ENCODE measurements around the gene TNRC6C.

DNA sequence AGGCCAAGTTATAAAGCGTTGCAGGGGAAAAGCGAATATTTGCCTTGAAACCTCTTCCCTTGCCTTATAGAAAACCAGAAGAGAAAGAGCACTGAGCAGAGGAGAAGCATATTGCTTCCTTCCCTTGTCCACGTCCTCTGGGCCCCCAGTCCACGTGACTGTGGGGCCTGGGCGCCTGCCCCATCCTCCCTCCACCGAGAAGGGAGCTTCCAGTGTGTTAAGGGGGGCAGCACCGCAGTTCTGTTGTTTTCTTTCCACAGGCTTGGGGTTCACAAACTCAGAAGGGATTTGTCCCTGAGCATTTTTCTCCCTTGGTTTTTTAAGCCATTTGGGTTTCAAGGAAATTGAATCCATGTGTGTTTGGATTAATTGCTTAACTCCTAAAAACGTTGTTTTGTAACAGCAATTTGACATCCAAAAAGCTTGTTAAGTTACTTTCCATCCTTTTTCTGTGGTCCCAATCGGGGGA is 329.7 kb downstream of the SEPTIN9 start:
- PRO-cap, 3 experiments = no peak in any of the 3 experiments
- RAMPAGE, long total RNA, 4 experiments = no peak in any of the 4 experiments
- RRBS = no CpG with 5 or more reads among the region's 9 CpGs

DNA sequence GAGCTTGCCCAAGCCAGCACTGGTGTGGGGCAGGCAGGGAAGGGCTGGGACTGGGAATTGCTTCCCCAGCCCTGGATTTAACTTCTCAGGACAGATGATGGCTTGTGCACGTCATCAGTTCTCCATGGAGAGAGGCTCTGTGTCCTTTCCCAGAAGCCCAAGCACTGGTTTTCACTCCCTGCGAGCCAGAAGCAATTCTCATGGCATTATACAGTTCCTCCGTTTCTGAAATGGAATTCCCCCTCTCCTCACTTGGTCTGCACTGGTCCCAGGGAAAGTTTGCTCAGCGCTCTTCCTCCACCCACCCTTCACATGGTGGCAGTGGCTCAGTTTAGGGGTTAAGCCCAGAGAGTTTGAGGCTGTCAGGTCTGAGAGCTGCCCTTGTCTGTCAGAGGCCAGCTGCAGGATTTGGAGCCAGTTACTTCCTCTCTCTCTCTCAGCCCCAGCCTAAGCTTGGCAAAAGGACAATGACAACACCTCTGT is 219.7 kb upstream of the TNRC6C start:
- PRO-cap, 3 experiments = peak in 1 of 3 experiments; most common minus-strand start position 52 of the sequence (in 1)
- RAMPAGE, long total RNA, 4 experiments = no peak in any of the 4 experiments
- RRBS = no CpG with 5 or more reads among the region's 4 CpGs

- PRO-cap, 3 experiments = no peak in any of the 3 experiments
- RAMPAGE, long total RNA, 4 experiments = no peak in any of the 4 experiments
- RRBS = no CpG with 5 or more reads among the region's 17 CpGs
Observed at GRCh38 chr17:77783811-77784538, 174.5 kb upstream of the TNRC6C start.

GRCh38 chr17:77865185-77865861 is 93.2 kb upstream of the TNRC6C start:
- PRO-cap, 3 experiments = no peak in any of the 3 experiments
- RAMPAGE, long total RNA, 4 experiments = no peak in any of the 4 experiments
- RRBS = 45% methylated on average over 3 of the region's 24 CpGs

- PRO-cap, 3 experiments = peak in 2 of 3 experiments; most common plus-strand start chr17:77881794 (in 1); most common minus-strand start chr17:77881572 (in 2)
- RAMPAGE, long total RNA, 4 experiments = no peak in any of the 4 experiments
- RRBS = no CpG with 5 or more reads among the region's 13 CpGs
Observed at GRCh38 chr17:77881439-77881964, 77.0 kb upstream of the TNRC6C start.

DNA sequence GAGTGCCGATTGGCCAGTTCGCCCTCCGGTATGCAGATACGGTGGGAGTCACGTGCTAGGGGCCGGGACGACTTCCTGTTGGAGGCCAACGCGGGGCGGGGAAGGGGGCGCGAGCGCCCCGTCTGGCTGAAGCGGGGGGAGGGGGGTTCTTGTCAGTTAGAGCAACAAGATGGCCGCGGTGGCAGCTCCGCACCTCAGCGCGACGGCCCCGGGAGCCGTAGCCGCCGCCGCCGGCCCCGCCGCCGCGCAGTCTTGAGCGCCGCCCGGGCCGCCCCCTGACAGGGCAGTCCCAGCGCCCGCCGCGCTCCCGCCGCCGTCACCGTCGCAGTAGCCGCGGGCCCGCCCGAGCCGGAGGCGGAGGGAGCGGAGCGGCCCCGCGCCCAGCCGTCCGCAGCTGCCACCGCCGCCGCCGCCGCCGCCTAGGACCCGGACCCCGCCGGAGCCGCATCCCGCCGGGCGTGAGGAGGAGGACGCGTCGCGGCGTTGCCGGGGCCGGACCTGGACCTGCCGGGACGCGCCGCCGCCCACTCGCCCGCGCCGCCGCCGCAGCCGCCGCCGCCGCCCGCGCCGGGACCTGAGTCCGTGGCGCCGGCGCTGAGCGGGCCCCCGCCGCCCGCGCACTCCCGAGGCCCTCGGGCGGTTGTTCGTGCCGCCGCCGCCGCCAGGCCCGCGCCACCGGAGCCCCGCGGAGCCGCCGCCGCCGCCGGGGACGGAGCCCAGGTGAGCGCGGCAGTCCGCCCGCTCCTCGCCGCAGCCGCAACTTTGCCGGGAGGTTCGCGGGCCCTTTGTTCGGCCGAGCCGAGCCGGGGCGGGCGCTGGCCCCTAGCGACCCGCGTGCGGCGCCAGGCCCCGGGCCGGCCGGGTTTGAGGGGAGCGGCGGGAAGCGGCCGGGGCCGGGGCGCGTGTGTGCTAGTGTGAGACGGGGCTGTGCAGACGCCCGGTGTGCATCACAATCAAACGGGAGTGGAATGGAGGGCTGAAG is at the start of gene TNRC6C:
TSS of gene TNRC6C (plus strand) at position 155 of the 982 bp plus-strand sequence.
- PRO-cap, 3 experiments = peak in 3 of 3 experiments; most common plus-strand start position 155 of the sequence (in 3); most common minus-strand start position 764 of the sequence (in 3)
- RAMPAGE, long total RNA, 4 experiments = no peak in any of the 4 experiments
- RRBS = 1% methylated on average over 90 of the region's 157 CpGs

GRCh38 chr17:77980344-77980622 is 21.8 kb downstream of the TNRC6C start:
- PRO-cap, 3 experiments = no peak in any of the 3 experiments
- RAMPAGE, long total RNA, 4 experiments = no peak in any of the 4 experiments
- RRBS = no CpG with 5 or more reads among the region's 3 CpGs

DNA sequence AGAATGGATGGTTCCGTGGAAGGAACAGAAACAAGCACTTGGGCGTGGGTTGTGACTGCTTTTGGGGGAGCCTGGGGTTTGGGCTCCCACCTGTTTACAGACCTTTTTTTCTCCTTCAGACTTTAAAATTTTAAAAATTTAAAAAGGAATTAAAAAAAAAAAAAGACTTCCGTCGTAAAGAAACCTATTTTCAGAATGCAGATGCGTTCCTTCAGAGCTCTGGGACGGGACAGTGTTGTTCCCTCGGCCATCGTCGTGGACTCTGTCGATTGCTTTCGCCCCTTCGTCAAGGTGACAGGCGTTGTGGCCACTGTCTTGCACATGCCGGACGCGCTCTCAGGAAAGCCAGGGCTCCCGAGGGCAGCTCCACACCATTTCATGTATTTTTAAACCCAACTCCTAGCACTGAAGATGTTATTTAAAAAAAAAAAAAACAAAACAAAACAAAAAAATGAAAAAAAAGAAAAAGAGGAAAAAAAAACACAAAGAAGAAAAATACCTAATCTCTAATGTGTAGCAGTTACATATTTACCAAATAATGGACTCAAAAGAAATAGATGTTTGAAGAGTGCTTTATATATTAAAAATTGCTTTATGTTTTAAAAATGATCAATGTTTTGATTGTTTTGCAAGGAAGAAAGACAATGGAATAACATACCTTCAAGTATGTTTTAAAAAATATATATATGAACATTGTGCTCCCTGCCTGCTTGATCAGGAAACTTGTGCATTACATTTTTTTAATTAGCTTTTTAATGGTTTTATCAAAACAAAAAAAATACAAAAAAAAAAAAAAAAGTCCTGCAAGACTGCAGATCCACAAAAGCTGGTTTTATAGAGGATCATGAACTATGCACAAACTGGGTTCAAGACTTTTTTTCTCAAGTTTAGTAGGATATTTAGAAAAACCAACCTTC is 22.2 kb downstream of the TMC6 start:
- PRO-cap, 3 experiments = no peak in any of the 3 experiments
- RAMPAGE, long total RNA, 4 experiments = start-site peak on the plus strand in 1 of 4 experiments, centred at position 359 of the sequence, 8 reads per replicate
- RRBS = no CpG with 5 or more reads among the region's 17 CpGs

DNA sequence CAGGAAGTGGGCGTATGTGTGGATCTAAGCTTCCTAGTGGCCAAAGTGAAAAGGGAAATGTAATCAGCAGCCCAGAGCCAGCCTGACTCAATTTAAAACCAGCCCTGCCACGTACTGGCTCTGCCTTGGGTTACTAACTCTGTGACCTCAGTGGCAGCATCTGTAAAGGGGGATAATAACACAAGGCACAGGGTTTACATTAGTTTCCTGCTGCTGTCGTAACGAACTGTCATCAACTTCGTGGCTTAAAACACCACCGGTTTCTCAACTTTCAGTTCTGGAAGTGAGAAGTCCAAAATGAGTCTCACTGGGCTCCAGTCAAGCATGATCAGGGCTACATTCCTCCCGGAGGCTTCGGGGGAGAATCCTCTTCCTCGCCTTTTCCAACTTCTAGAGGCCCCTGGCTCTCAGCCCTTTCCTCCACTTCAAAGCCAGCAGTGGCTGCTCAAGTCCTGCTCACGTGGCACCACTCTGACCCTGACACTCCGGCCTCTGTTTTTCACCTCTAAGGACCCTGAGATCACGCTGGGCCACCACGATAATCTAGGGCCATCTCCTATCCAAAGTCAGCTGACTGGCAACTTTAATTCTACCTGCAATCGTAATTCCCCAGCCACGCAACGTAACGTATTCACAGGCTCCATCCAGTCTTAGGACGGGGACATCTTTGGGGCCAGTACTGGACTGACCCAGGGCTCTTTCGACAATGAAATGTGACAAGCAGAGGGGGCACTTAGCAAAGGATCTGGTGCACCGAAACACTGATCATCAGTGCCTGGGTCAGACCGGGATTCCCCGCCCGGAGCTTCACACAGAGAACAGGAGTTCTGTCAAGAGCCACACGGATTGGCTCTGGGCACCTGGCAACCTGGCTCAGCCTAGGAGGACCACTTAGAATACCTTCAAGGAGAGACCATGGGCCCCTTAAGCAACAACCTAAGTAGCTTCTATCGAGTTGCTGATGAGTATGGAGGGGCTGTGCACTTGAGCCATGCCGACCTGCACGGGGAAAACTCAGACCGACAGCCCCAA is 14.4 kb downstream of the TMC6 start:
- PRO-cap, 3 experiments = no peak in any of the 3 experiments
- RAMPAGE, long total RNA, 4 experiments = no peak in any of the 4 experiments
- RRBS = 78% methylated on average over 2 of the region's 28 CpGs

DNA sequence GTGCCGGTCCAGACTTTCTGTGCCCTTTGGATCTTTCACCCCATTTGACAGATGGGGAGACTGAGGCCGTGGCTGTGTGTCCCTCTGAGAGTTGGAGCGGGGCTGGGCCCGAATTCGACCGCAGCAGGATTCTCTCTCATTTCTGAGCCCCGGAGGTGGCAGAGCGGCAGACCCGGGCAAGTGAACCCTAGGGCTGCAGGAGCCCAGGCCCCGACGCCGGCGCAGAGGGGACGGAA is 577 bp downstream of the TMC8 start:
- PRO-cap, 3 experiments = no peak in any of the 3 experiments
- RAMPAGE, long total RNA, 4 experiments = no peak in any of the 4 experiments
- RRBS = 81% methylated on average over 6 of the region's 14 CpGs

DNA sequence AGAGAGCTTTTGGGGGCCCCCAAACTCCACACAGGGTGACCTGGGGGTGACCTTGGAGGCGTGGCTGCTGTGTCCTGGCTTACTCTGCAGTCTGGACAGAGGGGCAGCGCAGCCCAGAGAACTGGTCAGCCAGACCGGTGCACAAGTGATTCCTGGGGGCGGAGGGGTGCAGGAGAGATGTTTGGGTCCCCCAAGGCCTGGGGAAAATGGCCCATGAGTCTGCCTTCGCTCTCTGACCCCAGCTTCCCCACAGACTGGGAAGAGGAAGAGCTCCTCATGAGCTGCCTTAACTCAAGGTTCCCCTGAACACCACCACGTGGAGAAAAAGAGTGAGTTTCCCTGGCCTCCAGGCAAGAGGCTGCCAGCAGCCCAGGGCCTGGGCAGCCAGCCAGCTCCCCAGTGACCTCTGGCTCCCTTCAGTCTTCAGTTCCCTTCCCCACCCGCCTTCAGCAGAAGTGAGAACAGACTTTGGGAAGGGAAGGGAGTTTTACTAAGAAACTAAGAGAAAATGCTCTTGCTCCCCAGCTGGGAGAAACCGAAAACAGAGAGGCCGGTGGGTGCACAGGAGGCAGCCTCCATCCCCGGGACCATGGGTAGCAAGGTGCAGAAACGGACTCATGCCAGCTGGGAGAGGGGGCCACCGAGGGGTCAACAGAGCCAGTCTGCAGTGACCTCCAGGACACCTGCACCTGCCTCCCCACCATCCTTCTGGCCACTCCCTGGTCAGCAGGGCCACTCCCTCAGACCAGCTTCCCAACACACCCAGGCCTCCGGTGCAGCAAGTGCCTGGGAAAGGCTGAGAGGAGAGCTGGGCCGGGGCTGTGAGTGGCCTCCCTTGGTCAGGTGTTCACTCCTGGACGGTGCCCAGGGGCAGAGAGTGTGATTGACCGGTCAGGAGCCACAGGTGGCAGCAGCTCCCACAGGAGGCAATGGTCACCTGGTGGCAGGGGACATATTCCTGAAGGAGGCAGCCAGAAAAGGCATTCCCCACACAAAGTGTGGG is 1.8 kb upstream of the C17orf99 start:
- PRO-cap, 3 experiments = peak in 2 of 3 experiments; most common minus-strand start position 256 of the sequence (in 1)
- RAMPAGE, long total RNA, 4 experiments = no peak in any of the 4 experiments
- RRBS = 7% methylated on average over 4 of the region's 16 CpGs

- PRO-cap, 3 experiments = peak in 3 of 3 experiments; most common plus-strand start chr17:78174715 (in 2); most common minus-strand start chr17:78174550 (in 2)
- RAMPAGE, long total RNA, 4 experiments = no peak in any of the 4 experiments
- RRBS = 7% methylated on average over 4 of the region's 34 CpGs
Observed at GRCh38 chr17:78174236-78175338, 6.2 kb downstream of the SYNGR2 start.

DNA sequence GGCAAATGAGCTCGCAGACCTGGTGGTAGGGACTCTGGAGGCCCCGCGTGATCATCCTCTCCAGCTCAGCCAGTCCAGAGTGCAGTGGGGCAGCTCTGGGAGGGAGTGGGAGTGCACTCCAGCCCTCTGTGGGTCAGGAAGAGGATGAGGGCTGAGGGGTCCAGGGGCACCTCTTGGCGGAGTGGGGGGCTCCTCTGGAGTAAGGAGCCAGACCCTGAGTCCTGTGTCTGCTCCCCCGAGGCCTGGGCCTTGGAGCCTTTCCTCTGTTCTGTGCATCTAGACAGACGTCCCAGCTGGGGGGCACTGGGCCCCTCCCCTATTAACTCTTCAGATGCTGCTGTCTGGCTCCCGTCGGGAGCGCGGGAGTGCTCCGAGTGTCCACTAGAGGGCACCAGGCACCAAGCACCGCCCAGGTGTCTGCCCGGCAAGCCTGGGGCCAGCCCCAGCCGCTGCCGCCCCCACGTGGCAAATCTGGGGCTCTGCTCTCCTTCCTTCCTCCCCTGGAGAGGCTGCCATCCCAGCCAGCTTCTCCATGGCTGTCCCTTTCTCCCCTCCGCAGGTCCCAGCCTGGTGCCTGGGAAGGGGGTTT is 19.3 kb downstream of the TMEM235 start:
- PRO-cap, 3 experiments = peak in 1 of 3 experiments; most common minus-strand start position 251 of the sequence (in 1)
- RAMPAGE, long total RNA, 4 experiments = no peak in any of the 4 experiments
- RRBS = no CpG with 5 or more reads among the region's 17 CpGs

GRCh38 chr17:78267746-78268431 is 36.5 kb downstream of the TMEM235 start:
- PRO-cap, 3 experiments = no peak in any of the 3 experiments
- RAMPAGE, long total RNA, 4 experiments = no peak in any of the 4 experiments
- RRBS = no CpG with 5 or more reads among the region's 26 CpGs

- PRO-cap, 3 experiments = peak in 3 of 3 experiments; most common plus-strand start chr17:78379332 (in 3); most common minus-strand start chr17:78379257 (in 3)
- RAMPAGE, long total RNA, 4 experiments = no peak in any of the 4 experiments
- RRBS = 1% methylated on average over 17 of the region's 39 CpGs
Observed at GRCh38 chr17:78378795-78379483, 490 bp downstream of the PGS1 start.

DNA sequence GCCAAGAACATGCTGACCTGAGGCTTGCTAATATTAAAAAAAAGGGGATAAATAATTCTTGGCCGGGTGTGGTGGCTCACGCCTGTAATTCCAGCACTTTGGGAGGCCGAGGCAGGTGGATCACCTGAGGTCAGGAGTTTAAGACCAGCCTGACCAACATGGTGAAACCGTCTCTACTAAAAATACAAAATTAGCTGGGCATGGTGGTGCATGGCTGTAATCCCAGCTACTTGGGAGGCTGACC is 957 bp downstream of the PGS1 start:
- PRO-cap, 3 experiments = no peak in any of the 3 experiments
- RAMPAGE, long total RNA, 4 experiments = no peak in any of the 4 experiments
- RRBS = no CpG with 5 or more reads among the region's 4 CpGs

DNA sequence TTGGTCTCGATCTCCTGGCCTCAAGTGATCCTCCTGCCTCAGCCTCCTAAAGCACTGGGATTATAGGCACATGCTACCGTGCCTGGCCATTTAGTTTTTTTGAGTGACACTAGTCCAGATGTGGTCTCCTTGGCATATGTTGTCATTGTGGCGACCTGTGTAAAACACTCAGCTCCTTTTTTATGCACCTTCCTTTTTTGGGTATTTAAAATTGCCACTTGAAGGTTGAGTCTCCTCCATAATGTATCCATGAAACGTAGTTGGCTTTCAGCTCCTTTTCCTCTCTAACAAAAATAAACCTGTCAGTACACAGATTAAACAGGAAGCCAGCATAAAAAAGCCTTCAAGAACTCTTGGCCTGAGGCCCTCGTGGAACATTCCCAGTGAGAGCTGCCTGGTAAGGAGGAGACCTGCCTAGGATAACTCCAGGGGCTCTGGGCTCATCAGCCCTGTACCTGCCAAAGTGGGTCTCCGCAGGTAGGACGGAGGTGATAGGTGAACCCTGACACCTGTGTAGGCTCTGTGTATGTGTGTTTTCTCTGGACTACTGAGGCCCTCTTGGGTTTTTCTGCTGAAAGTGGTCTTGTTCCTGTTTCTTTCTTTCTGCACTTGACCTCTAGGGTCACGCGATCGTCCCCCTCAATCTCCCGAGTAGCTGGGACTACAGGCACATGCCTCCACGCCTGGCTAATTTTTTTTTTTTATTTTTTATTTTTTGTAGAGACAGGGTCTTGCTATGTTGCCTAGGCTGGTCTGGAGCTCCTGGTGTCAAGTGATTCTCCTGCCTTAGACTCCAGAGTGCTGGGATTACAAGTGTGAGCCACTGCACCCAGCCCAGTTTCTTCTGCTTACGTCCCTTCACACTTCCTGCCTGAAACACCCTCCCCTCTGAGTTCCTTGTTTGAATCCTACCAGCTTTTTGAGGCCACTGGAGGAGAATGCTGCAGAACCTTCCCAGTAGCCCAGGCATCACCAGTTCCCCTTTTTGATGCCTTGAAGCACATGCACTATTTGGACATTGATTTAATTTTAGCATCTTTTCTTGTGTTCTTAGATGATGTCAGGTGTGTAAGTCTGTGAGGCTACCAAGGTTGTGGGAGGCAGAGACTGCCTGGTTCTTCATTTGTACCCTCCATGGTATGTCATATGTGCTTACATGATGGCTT is 9.7 kb downstream of the PGS1 start:
- PRO-cap, 3 experiments = peak in 3 of 3 experiments; most common plus-strand start position 373 of the sequence (in 1); most common minus-strand start position 803 of the sequence (in 3)
- RAMPAGE, long total RNA, 4 experiments = no peak in any of the 4 experiments
- RRBS = no CpG with 5 or more reads among the region's 13 CpGs

DNA sequence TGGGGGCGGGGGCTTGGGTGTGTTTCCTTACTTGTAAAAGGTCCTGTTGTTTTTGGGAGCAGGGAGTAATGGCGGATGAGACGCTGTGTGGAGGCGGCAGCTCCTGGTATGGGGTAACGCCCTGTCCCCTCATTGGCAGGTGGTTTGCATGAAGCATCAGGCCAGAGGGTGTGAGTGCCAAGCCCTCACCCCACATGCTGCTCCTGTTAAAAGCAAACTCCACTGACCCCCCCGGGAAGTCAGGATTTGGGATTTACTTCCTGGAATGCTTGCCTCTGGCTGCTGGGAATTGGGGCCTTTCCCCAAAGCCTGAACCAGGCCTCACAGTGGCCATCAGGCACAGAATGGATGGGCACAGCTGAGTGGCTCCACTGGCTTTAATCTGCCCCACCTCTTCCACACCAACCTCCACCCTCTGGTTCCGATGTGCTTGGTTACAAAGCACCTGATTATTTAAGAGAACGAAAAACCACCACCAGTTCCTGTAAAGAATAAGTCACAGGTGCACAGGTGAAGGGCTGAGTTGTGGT is 45.0 kb downstream of the PGS1 start:
- PRO-cap, 3 experiments = no peak in any of the 3 experiments
- RAMPAGE, long total RNA, 4 experiments = no peak in any of the 4 experiments
- RRBS = no CpG with 5 or more reads among the region's 8 CpGs

DNA sequence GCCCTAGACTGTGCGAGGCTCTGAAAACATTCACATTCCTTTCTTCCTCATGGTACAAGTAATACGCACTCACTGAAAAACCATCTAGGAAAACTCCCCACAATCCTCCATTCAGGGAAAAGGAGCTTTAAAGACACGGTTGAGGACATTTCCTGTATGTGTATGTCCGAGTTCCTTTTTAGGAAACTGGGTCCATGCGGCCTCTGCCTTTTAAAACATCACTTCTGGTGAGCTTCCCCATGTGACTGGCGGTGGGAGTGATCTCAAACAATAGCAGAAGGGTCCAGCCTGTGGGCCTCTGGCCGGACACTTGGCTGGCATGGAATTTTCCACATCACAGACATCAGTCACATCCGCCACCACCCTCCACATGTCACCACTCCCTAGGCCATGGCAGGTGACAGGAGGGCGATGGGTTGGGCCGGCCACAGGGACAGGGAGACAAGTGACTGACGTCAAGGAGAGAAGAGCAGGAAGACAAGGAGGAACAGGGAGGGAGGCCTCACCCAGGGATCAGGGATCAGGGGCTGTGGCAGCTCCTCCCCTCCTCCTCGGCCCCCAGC is 83.8 kb downstream of the DNAH17 start:
- PRO-cap, 3 experiments = no peak in any of the 3 experiments
- RAMPAGE, long total RNA, 4 experiments = no peak in any of the 4 experiments
- RRBS = no CpG with 5 or more reads among the region's 12 CpGs

DNA sequence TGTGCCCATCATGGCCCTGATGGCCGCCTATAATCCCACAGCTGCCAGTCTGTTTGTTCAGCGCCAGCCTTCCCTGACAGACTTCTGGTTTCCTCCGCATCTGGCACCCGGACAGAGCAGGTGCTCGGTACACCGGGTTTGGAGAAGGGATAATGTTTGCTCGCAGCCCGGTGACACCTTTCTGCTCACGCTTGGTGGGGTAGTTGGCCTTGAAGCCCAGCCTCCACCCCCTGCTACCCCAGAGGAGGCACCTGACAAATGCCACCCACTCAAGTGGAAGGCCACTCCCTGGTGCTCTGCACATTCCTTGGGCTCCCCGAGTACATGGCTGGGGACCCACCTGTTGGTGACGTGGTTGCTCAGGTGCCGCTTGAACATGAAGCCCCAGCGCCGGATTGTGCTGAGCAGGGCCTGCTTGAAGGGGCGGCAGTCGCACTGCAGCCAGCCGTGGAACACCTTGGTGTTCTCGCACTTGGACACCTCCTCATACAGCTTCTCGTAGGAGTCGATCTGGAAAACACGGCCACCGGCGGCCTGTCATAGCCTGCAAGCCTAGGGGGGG is 47.1 kb downstream of the DNAH17 start:
- PRO-cap, 3 experiments = no peak in any of the 3 experiments
- RAMPAGE, long total RNA, 4 experiments = no peak in any of the 4 experiments
- RRBS = 100% methylated on average over 4 of the region's 23 CpGs